SUDHL5 (cell line): ENCODE results near the genes SGCE, PPP1R9A, PON1 and PON2.

DNA sequence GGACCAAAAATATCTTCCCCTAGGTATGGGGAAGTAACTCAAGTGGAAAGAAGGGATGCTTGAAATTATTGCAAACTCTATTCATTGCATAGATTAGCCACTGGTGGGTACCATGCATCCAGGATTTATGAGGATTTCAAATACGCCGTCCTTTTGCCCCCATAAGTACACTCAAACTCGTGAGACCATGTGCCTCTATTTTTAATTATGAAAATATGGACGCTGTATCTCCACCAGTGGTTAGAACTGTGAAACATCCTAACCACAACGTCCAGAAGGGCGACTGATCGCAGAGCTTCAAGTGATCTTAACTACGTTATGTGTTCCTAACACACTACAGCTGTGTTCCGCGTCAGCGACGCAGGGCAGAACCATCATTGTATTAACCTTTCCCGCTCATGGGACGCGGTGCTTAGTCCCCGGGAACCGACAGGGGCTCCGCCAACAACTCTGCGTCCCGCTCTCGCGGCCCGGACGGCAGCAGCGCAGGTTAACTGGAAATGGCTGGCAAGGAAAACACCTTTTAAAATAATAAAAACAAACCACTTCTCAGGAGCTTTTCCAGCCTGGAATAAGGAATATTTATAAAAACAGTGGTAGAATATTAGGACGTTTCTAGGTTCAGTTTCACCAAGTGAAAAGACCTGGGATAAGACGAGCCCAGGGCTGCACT, 722 bp downstream of the PEX1 start:
- PRO-cap, result bidirectional peak, plus-strand start at position 458 of the sequence, minus-strand start at position 179 of the sequence

DNA sequence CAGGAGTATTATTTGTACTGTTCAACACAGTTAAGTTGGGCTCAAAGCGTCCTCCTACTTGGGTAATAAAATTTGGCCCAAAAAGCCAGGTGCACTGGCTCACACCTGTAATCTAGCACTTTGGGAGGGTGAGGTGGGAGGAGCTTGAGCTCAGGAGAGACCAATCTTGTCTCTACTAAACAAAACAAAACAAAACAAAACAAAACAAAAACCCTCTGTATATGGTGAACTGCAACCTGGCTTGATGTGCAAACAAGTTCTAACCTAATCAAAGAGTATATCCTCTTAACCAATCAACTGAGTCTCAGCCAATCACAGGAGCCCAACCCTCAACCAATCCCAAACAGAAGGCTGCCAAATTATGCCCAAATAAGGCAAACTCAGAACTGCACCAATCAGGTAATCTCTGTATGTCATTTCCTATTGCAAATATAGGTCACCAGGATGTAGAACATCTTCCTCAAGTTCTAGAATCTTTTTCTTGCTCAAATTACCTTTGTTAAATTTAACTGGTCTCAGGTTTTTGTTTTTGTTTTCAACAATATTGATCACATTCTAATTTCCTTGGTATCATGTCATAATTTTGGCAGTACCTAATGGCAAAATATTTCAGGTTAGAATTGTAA, 5.3 kb downstream of the FAM133B start:
- PRO-cap, result no peak

DNA sequence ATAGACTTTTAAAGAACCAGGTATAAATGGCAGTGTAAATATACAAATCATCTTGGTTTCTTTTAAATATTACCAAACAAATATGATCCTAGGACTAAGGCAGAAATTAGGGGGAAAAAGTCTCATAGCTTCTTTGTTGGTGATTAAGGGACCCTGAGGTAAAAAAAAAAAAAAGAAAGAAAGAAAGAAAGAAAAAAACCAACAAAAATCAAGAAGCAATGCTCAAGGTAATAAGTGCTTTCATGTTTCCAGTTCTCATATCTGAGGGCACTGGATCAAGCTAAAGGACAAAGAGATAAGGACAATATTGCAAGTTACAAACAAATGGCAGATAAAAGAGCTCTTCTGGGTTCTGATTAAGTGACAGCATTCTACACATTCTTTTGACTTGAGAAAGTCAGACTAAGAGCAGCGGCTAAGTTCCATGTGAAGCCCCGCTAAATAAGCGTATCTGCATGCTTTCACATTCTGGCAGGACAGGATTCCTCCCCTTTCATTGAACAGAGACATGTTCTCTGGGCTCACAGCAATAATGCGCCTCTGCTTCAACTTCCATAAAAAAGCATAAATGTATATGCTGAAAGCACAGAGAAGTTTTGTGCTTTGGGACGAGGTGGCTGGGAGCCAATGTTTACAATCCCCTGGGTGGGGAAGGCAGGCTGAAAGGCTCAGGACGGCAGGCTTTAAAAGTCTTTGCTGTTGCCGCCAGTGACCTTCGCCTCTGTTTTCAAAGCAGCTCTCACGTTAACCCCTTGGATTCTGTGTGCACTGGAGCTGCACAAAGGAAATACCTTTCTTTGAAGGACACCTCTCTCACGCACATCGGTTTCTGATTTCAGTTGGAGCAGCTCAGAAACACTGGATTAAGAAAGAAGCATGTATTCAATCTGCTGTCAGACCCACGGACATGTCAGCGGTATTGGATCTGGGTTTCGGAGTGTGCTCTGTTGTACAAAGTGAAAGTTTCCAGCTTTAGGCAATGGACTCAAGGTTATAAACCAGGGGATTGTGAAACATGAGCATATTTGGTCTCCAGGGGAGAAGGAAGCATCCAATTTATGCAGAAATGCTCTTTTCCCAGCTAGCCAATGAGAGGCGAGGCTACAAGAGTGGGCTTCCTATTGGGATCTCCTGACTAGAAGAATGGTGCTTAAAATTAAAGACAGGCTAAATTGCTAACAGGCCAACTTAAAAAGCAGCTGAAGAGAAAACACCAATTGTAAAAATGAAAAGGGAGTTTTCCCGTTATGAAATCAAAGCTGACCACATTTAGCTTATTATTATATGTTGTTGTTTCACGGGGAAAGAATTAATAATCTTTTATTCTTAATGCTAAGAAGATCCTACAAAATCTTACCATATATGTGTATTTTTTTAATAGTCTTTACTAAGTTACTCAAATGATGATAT, 105.4 kb upstream of the FAM133B start:
- PRO-cap, result no peak

DNA sequence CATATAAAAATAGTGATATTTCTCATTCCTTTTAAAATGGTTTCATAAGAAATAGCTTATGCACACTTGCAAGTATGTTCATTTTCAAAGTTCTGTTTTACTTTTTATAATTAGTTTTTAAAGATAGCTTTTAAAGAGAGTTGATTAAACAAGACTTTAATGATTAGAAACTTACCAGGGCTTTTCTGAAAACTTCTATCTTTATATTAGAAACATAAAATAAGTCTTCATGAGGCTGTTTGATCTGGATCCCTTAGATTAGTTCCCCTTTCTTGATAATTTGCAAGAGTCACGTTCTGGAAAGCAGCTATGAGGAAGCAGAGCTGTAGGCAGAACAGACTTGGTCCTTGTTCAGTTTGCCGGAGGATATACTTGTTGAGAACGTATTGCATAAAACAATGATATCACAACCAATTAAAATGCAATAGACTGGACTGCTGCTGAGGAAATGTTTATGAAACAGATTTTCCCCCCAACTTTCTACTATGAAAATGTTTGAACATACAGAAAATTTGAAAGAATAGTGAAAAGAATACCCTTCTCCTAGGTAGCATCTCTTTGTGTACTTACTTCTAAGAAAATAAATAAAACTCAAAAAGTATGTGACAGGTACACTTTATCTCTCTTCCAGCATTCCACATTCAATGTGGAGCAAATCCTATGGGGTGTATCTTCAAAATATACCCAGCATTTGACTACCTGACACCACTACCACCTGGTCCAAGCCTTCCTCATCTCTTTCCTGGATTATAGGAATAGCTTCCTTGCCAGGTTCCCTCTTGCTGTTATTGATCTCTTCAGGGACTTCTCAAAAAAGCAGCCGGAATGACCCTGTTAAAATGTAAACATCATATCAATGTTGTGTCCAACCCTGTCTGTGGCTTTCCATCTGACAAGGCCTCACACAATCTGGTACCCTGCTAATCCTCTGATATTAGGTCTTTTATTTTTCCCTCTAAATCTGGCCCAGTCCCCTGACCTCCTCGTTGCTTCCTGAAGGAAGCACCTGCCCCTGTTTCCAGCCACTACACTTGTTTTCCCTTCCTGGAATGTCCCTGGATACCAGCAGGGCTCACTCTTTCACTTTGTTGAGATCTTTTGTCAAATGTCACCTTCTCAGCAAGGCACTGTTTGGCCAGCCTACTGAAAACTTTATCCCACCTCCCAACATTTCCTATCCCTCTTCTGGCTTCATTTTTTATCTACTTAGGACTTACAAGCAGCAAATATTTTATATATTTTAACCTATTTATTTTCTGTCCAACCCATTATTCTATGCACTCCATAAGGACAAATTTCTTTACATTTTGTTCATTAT, 2.5 kb downstream of the SAMD9L start:
- PRO-cap, result no peak

DNA sequence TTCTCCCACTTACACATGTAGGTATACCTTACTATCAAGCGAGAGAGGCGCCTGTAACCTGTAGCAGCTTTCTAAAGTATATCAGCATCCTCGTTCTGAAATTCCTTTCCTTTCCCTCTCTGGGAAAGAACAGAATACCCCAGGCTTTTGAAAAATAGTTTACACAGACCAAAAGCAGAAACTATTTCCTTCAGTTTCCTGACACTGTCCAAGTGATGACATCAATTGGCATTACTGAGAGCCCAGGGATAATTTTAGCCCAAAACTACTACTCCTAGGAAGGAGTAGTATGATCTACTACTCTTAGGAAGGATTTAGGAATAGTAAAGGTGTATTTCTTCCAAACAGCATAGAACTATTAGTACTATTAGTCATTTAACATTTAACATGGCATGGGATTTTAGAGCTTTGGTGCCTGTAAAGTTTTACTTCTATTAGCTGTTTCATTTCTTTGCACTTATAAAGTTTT, 6.1 kb downstream of the GNG11 start:
- PRO-cap, result no peak

- PRO-cap, result no peak
Observed at GRCh38 chr7:94064673-94064982, 60.5 kb upstream of the BET1 start.

GRCh38 chr7:94176830-94177685, 172.9 kb upstream of the BET1 start:
- PRO-cap, result no peak

DNA sequence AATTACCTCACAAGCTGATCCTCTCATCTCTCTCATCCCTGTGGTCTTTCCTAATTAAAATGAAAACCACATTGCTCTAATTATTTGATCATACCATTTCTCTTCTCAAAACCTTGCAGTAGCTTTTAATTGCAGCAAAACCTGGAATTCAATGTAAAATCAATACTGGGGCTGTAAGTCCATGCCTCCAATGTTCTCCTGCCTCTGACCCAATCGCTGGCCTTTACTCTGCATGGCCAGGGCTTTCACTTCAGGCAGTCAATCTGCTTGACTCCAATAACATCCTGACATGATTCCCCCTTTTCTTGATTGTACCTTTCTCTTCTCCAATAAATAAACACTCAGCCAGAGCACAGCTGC, 97.9 kb upstream of the COL1A2 start:
- PRO-cap, result no peak

GRCh38 chr7:94375030-94375526, 19.6 kb upstream of the COL1A2 start:
- PRO-cap, result no peak

GRCh38 chr7:94401308-94401693, 6.6 kb downstream of the COL1A2 start:
- PRO-cap, result no peak

GRCh38 chr7:94420499-94420756, 25.7 kb downstream of the COL1A2 start:
- PRO-cap, result no peak

DNA sequence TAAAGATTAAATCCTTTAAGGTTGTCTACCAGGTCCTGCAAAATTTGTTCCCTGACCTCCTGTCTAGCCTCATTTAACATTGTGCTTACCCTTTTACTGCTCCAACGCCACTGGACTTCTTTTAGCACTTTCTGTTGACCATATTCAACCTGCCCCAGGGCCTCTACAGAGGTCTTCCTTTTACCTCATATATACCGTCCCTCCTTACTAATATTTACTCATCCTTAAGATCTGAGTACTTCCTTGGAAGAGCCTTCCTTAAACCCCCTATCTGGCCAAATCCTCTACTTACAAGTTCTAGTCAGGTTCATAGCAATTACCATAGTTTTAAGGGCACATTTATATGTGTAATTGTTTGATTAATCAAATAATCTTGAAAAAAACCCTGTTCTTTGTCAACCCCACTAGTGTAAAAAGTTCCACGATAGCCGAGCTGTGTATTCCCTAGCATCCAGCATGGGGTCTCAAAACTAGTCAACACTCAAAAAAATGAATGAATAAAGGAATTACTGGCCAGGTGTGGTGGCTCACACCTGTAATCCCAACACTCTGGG, 8.3 kb downstream of the SGCE start:
- PRO-cap, result no peak

GRCh38 chr7:94655436-94656505, at the start of gene SGCE:
SGCE (minus strand) TSS chr7:94656133.
- PRO-cap, result bidirectional peak, plus-strand start at chr7:94656370, minus-strand start at chr7:94656146

GRCh38 chr7:94657473-94658366, 1.8 kb upstream of the SGCE start:
- PRO-cap, result no peak

DNA sequence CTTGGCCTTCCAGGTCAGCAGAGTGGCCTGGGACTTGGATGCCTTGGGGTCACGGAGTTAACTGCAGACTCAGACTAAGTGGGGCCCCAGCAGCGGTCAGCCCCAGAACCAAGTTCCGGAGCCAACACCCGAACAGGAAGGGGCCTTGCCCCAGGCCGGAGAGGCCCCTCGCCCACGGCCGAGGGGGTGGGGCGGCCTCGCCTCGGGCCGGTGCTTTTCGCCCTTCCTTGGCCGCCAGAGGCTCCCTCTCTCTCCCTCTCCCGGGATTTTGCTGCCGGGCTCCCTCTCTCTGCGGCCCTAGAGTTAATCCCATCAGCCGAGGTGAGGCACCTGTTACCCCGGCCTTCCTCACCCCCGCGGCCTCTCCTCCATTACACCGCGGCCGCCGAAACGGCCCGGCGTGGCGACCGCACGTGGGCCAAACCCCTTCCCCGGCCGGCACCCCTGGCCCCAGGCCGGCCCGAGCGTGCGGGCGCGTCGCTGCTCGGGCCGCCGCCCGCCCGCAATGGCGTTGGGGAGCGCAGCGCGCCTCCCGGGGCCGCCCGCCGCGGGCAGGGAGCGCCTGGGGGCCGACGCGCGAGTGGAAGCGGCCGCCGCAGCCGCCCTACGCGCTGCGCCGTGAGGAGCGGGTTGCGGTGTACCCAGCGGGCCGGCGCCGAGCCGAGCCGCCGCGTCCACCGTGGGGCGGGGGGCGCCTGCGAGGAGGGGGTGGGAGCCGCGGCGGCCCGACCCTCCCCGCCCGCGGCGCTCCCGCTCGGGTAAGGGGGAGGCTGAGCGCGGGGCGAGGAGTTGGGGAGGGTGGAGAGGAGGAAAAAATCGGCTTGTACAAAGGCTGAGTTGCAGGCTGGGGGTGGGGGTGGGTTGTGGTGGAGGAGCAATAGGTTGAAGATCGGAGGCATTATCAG, at the start of gene PPP1R9A:
TSS of gene PPP1R9A (plus strand) at position 213 of the 905 bp plus-strand sequence.
- PRO-cap, result no peak

DNA sequence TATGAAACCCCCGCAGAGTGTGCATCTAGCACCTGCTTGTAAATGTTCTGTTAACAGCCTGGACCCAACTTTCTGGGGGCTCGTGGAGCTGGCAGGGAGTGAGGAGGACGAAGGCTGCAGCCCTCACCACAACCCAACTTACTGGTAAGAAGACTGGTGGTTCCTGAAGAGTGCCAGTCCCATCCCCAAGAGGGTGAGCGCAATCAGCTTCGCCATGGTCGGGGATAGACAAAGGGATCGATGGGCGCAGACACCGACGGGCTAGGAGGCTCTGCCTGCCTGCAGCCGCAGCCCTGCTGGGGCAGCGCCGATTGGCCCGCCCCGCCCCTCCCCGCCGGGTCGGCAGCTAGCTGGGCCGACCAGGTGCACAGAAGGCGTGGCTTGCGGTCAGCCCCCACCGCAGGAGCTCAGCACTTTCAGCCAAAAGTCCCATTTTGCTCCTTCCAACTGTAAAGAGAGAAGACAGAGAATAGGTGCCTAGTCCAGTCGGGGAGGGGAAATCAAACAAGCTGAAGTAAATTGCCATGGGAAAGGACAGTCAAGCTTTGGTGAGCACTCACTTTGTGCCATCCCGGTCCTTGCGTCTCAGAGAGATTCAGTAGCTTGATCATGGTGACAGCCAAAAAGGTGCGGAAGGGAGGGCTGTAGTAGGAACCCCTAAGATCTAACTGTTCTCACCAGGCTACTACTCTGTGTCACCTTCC, at the start of gene PON1:
TSS of gene PON1 (minus strand) at position 273 of the 704 bp plus-strand sequence.
- PRO-cap, result no peak

DNA sequence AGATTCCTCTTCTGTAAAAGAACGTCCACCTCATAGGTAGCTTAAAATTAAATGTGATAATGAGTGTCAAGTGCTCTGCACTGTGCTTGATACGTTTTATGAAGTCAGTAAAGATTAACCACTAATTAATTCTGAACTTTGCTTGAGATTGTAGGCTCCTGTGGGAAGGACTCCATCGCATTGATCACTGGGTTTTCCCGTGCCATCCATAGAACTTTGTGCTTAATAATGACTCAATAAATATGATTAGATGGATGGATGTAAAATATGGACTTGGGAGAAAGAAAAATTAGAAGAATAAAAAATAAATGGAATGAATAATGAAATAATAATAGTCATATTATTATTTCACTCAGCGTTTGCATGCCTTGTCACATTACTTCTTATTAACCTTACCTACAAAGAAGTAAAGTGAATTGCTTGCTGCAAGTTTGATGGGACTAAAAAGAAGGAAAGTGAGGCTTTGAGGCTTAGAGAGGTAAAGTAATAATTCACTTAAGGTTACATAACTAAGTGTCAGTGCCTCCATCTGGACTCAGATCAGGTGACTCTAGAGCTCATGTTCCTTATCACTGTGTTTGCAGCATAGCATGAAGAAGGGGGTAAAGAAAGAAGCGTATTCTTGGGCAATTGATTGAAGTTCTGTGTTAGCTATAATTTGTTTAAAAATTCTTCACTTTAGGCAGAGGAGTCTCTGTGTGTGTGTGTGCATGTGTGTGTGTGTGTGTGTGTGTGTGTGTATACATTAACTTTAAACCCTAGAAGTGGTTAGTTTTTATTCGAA, 1.8 kb upstream of the PON3 start:
- PRO-cap, result no peak

- PRO-cap, result no peak
Observed at GRCh38 chr7:95434518-95435488, at the start of gene PON2. PON2 (minus strand) TSS chr7:95435028.

GRCh38 chr7:95440899-95441381, 6.1 kb upstream of the PON2 start:
- PRO-cap, result no peak

DNA sequence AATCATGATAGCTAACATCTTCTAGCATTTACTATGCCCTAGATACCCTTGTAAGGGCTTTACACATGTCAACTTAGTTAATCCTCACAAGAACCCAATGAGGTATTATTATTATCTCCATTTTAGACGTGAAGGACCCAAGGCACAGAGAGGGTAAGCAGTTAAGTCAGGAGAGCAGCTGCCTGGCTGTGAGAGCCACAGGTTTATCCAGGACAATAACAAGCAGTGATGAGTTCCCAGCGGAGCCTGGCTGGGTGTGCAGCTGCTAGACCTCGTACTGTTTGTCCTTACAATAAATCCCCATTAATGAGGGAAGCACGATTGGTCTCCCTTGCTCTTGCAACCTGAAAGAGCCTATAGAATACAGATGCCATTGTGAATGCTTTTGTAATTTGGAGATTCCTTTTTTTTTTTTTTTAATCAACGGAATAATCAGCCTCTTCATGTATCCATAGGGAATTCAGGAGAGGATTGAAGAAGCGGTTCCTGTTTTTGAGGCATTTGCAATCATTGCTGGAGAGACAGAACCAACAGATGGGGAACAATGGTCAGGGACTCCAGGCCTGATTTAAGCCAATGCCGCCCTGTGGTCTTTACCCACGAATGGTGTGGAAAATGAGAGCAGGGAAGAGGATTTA, 12.4 kb upstream of the ASB4 start:
- PRO-cap, result no peak